ENCODE results near the genes DNAJC7, CAVIN1, MLX, CCDC200 and ARL4D.

DNA sequence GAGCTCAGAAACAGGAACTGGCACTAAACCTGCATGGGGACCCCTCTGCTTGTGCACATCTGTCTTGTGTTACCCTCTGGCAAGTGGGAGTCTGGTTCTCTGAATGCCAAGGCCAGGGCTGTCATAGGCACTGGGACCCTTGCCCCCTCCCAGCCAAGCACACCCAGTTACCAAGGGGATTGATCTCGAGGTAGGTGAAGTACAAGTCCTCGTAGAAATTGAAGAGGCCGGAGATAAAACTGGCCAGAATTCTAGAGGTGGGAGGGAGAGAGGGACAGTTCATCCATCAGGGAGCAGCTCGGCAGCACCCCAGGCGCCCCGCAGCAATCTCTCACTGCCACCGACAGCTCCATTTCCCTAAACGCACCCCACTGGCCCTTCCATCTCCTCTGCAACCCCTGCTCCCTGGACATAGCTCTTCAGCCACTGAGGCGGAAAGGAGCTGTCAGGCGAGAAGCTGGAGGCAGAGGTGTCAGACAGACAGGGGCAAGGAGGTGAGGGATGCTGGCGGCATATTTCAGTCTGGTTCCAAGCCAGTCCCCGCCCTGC, 9.9 kb downstream of the ACLY start:
- PRO-cap = no peak
CAGE:
- cytosol, long polyA plus RNA = no peak
- long polyA plus RNA = no peak
- nucleus, long polyA plus RNA = no peak

GRCh38 chr17:42017318-42018353, at the start of gene DNAJC7:
DNAJC7 (minus strand) TSS chr17:42017439.
- PRO-cap = bidirectional peak, plus-strand start at chr17:42017557, minus-strand start at chr17:42017431
CAGE:
- cytosol, long polyA plus RNA = no peak
- long polyA plus RNA = start-site peak on the minus strand at chr17:42017399-42017446, 260 and 367 reads in 2 replicates
- nucleus, long polyA plus RNA = no peak

DNA sequence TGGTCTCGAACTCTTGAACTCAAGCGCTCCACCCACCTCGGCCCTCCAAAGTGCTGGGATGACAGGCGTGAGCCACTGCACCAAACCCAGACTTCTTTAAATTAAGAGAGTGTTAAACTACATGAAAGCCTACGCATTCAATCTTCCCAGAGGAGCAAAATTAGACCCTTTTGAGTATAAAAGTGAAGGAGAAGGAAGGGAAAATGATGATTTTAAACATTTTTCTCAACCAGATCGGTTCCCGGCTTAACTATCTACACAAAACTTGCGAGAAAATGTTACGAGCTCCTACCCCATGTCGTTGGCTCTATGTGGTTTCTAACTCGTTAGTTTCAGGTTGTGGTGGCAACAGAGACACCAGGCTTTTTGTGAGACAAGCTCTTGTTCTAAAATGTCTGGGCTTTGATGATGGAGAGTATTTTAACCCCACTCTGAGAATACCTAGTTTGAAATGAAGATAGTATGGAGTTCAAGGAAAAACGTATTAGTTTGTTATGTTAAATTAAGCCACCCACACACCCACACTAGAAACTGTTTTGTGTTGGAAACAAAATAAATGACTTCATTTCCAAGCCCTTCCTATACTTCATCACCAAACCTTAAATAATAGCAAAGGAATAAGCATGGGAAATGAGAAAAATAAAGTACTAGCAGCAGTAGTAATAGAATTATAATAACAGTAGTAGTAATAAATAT, 26.2 kb downstream of the STAT5B start:
- PRO-cap = no peak
CAGE:
- cytosol, long polyA plus RNA = no peak
- long polyA plus RNA = no peak
- nucleus, long polyA plus RNA = no peak

DNA sequence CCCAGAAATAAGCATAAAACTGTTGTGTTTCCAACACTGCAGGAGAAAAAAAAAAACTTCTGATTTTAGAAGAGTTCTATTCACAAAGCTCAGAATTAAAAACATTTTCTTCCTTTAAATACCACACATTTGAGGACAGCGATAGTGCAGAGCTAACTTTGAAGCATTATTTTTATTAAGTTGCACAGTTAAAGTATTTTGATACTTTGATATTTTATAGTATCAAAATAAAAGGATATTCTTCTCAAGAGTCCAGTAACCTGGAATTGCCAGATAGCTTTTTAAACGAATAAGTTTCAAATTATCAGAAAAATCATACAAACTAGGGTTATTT, 3.0 kb downstream of the STAT5B start:
- PRO-cap = no peak
CAGE:
- cytosol, long polyA plus RNA = no peak
- long polyA plus RNA = no peak
- nucleus, long polyA plus RNA = no peak

- PRO-cap = no peak
CAGE:
- cytosol, long polyA plus RNA = no peak
- long polyA plus RNA = no peak
- nucleus, long polyA plus RNA = no peak
These were observed 23.9 kb downstream of the STAT5A start for GRCh38 chr17:42312029-42312839.

- PRO-cap = no peak
CAGE:
- cytosol, long polyA plus RNA = no peak
- long polyA plus RNA = no peak
- nucleus, long polyA plus RNA = no peak
These were observed 6.6 kb downstream of the CAVIN1 start for GRCh38 chr17:42416444-42416947.

- PRO-cap = no peak
CAGE:
- cytosol, long polyA plus RNA = no peak
- long polyA plus RNA = start-site peak on the minus strand at chr17:42423216-42423238, 24 and 18 reads in 2 replicates
- nucleus, long polyA plus RNA = no peak
These were observed at the start of gene CAVIN1 for GRCh38 chr17:42423044-42423627. CAVIN1 (minus strand) TSS chr17:42423256.

DNA sequence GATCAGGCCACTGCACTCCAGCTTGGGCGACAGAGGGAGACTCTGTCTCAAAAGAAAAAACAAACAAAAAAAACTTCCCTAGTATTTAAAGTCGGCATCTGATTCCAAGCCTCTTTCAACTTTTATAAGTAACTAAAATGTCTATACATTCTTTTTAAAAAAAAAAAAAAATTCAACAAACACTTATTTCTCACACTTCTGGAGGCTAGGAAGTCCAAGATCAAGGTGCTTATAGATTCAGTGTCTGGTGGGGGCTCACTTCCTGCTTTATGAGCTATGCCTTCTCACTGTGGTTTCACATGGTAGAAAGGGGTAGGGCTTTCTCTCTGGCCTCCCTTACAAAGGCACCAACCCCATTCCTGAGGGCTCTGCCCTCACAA, 5.9 kb upstream of the NAGLU start:
- PRO-cap = no peak
CAGE:
- cytosol, long polyA plus RNA = no peak
- long polyA plus RNA = no peak
- nucleus, long polyA plus RNA = no peak

- PRO-cap = no peak
CAGE:
- cytosol, long polyA plus RNA = no peak
- long polyA plus RNA = no peak
- nucleus, long polyA plus RNA = no peak
These were observed 627 bp downstream of the HSD17B1 start for GRCh38 chr17:42553235-42553864.

- PRO-cap = bidirectional peak, plus-strand start at chr17:42567100, minus-strand start at chr17:42566976
CAGE:
- cytosol, long polyA plus RNA = start-site peak on the plus strand at chr17:42567079-42567120, 519 and 1,215 reads in 2 replicates
- long polyA plus RNA = start-site peak on the plus strand at chr17:42567093-42567116, 583 and 336 reads in 2 replicates
- nucleus, long polyA plus RNA = start-site peak on the plus strand at chr17:42567096-42567108, 298 and 274 reads in 2 replicates
These were observed at the start of gene MLX for GRCh38 chr17:42567013-42568088. MLX (plus strand) TSS chr17:42567100.

DNA sequence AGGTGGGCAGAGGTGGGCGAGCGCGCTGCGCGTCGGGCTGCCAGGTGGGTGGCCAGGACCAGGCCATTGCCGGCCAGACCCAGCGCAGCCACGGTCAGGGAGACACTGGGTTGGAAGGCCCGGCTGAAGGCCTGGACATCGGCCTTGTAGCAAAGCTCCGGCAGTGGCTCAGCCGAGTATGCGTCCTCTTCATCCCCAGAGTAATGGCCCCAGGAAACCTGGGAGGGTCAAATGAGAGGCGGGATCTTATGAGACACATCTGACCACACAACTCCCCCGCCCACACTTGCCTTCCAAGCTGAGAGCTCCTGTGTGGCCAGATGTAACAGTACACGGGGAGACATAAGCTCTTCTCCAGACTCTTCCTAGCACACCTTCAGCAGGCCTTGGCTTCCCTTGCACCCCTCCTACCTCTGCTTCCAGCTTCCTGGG, 1.2 kb downstream of the CCR10 start:
- PRO-cap = no peak
CAGE:
- cytosol, long polyA plus RNA = no peak
- long polyA plus RNA = no peak
- nucleus, long polyA plus RNA = no peak

DNA sequence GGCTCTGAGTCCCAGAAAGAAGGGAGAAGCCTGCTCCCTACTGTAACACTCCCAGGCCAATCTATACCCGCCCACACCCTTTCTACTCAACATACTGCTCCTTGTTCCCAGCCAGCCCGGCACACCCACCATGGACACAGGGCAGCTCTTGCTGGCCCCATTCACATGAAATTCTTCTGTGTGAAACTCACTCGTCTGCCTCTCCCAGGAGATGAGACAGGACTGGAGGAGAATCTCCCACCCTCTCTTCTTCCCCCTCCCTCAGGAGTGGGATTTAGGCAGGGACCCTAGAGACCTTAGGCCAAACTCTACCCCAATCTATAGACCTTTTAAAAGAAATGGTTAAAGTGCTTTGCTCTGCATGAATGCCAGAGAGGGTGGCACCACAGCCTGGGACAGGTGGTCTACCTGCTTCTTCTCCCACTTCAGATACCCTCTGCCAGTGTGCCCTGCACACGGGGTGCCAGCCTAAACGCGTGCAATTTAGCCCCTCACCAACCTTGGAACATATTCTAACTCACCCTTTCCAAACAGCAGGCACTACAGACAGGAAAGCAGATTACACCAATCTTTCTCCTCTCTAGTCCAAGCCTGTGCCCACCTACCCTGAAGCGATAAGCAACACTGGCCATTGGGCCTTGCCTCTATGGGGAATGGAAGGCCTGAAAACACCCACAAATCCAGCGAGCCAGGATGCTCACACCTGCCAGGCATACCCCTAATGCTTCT, 18.8 kb downstream of the CNTNAP1 start:
- PRO-cap = no peak
CAGE:
- cytosol, long polyA plus RNA = no peak
- long polyA plus RNA = no peak
- nucleus, long polyA plus RNA = no peak

DNA sequence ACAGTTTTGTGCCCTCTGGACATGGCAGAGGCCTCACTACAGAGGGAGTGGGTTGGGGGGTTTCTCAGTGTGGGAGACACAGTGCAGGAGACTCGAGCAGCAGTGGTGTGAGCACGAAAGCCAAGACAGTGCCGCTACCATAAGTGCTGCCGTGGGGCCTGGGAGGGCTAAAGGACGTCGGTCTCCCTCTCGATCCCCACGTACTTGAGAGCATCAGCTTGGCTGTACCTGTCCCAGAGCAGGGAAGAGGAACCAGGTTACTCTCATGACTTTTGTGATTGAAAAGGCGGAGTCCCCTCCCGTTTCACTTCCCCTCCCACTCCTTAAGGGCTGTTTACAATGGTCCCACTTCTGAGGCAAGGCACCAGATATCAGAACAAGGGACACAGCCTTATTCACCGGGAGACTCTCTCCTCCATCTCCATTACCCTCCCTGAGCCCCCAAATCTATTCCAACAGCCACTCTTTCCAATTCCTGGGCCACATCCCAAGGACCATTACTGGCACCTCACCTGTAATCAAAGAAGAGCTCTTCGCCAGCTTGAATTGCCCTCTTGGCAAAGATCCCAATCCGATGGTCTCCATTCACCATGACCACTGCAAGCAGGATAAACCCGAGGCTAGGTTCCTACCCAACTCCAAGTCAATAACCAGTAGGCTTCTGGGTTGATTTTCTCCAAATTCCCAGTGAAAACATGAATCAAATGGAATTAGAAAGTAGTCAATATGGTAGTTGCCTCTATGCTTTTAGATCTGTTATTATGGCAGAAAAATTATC, 20.2 kb downstream of the CNTNAP1 start:
- PRO-cap = no peak
CAGE:
- cytosol, long polyA plus RNA = no peak
- long polyA plus RNA = no peak
- nucleus, long polyA plus RNA = no peak

GRCh38 chr17:42815663-42816024, 8.4 kb downstream of the BECN1 start:
- PRO-cap = no peak
CAGE:
- cytosol, long polyA plus RNA = no peak
- long polyA plus RNA = no peak
- nucleus, long polyA plus RNA = no peak

DNA sequence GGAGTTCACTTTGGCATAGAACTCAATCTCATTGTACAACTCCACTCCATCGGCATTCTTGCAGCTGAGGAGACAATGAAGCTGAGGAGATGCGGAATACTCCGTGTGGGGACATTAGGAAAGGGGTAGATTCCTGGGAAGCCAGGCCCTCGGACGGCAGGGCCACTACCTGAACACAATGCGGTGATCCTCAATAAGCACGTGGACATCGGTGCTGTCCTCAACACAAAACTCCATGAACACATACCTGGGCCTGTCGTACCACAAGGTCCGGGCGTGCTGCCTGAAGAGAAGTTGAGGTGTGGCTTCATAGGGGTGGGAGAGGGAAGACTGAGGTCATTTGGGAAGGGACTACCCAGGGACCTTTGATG, 514 bp downstream of the PTGES3L start:
- PRO-cap = no peak
CAGE:
- cytosol, long polyA plus RNA = no peak
- long polyA plus RNA = no peak
- nucleus, long polyA plus RNA = no peak

DNA sequence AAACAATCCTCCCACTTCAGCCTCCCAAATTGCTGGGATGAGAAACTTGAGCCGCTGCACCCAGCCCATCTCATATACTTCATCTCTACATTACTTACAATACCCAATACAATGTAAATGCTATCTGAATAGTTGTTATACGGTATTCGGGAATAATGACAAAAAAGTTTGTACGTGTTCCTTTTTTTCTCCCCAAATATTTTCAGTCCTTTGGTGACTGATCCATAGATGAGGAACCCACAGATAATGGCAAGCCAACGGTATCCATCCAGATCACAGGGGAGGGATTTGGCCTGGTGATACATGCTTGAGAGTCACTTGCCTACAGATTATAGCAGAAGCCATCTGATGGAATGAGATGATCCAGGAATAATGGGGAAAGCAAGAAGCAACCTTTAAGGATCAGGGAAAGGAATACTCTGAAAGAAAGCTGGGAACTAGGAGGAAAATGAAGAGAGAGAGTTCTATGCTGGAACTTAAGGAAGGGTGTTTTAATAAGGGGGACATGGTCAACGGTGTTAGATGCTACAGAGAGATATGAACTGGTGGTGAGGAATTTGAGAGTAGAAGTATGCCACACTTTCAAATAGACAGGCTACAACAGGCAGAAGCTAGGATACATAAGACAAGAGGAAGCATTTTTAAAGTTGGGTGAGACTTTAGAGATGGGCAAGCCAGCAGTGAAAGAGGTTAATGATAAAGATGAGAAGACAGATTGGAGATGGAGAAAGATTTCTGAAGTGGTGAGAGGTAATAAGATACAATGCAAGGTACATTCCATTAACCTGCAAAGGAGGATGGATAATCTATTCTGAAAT, 3.9 kb upstream of the TMEM106A start:
- PRO-cap = no peak
CAGE:
- cytosol, long polyA plus RNA = no peak
- long polyA plus RNA = no peak
- nucleus, long polyA plus RNA = no peak

DNA sequence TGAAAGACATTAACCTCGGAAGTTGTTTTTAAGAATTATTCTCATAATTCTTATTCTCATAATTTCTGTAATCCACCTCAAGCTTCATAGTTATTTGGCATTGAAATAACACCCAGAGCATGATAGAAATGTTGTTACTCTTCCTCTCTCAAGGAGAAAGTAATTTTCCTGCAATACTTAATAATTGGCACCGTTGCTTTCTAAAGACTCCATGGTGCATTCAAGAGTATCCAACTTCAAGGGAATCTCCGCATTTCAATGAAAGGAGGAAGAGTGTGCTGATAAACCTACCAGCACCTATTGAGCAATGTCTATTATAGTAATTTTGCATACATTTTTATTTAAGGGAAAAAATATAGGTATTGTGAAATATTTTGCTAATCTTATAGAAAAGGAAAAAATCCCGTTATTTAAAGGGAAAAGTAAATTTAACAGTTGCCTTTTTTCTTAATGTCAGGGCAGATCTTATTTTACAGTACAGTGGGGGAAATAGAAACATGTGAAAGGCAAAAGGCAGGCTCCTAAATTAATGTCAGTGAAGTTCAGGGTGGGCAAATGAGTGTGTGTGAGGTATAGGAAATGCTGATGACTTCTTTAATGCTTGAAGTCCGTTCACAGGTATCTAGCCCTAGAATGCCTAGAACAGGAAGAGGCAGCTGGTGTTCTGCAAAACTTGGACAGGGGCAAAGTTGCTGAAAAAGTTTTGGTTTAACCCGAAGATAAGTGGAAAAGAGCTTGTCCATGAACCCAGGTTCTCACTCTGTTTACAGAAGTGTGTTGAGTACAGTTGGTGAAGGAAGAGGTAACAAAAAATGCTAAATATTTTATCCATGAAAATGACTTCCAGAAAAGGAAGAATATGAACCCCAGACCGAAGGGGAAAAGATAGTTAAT, 975 bp upstream of the TMEM106A start:
- PRO-cap = no peak
CAGE:
- cytosol, long polyA plus RNA = no peak
- long polyA plus RNA = no peak
- nucleus, long polyA plus RNA = no peak

- PRO-cap = no peak
CAGE:
- cytosol, long polyA plus RNA = no peak
- long polyA plus RNA = no peak
- nucleus, long polyA plus RNA = no peak
These were observed at the start of gene CCDC200 for GRCh38 chr17:43228557-43229005. CCDC200 (minus strand) TSS chr17:43228623.

GRCh38 chr17:43241611-43241810, 13.1 kb upstream of the CCDC200 start:
- PRO-cap = no peak
CAGE:
- cytosol, long polyA plus RNA = no peak
- long polyA plus RNA = no peak
- nucleus, long polyA plus RNA = no peak

- PRO-cap = bidirectional peak, plus-strand start at chr17:43398993, minus-strand start at chr17:43398889
CAGE:
- cytosol, long polyA plus RNA = no peak
- long polyA plus RNA = no peak
- nucleus, long polyA plus RNA = no peak
These were observed at the start of gene ARL4D for GRCh38 chr17:43398391-43399392. ARL4D (plus strand) TSS chr17:43398993.